Thyroid gland (tissue), 7 donors: ENCODE measurements around the genes CLIP2 and GTF2IRD1.

GRCh38 chr7:73668406-73669210 is 977 bp downstream of the VPS37D start:
- PRO-cap, 2 experiments: no peak in any of the 2 experiments
- RAMPAGE, long total RNA, 5 experiments: no peak in any of the 5 experiments

GRCh38 chr7:73734477-73735509 is 3.8 kb downstream of the ABHD11 start:
- PRO-cap, 2 experiments: peak in 1 of 2 experiments; most common plus-strand start chr7:73735239 (in 1); most common minus-strand start chr7:73735136 (in 1)
- RAMPAGE, long total RNA, 5 experiments: no peak in any of the 5 experiments

- PRO-cap, 2 experiments: no peak in any of the 2 experiments
- RAMPAGE, long total RNA, 5 experiments: no peak in any of the 5 experiments
These were observed 11.3 kb upstream of the ABHD11 start for GRCh38 chr7:73749693-73750595.

DNA sequence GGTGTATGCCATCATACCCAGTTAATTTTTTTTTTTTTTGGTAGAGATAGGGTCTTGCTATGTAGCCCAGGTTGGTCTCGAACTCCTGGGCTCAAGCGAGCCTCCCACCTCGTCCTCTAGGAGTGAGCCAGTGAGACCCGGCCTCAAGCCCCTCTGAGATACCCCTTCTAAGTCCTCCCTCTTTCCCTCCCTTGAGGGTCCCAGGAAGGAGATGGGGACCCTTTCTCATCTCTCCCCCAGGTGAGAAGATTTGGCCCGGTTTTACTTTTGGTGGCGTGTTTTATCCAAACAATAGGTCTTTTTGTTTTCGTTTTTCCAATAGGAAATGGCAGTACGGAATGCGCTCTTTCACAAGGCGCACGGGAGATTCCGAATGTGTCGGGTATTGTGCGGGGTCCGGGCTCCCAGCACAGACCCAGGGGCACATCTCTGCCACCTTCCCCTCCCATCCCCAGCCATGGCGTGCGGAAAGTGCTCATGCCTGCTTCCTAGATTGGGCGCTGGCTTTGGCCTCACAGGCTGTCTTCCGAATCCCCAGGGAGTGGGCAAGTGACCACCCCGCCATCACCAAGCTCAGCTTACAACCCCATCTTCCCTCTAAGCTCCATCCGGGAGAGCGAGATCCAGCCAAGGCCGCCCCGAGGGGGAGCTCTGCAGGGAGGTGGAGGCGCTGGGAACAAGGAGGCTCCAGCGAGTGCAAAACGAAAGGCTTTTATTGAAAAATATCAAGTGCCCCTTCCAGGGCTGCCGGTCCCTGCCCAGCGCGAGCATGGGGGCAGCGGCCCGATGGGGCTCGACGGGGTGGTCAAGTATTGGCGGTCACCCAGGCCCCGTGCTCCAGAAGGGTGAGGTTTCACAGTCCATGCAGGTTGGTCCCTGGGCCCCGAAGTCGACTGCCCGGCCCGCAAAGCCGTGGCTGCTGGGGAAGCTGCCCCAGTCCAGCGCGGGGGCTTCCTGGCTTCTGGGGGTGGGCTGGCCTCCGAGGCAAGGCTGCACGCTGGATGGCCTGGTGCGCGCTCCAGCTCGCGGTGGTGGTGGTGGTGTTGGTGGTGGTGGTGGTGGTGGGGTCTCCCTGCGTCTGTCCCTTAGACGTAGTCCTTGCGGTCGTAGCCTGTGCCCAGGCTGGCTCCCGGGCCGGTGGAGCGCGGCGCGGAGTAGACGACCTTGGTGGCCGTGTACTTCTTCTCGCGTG is 1.4 kb downstream of the CLDN3 start:
- PRO-cap, 2 experiments: peak in 2 of 2 experiments; most common plus-strand start position 328 of the sequence (in 1)
- RAMPAGE, long total RNA, 5 experiments: no peak in any of the 5 experiments

DNA sequence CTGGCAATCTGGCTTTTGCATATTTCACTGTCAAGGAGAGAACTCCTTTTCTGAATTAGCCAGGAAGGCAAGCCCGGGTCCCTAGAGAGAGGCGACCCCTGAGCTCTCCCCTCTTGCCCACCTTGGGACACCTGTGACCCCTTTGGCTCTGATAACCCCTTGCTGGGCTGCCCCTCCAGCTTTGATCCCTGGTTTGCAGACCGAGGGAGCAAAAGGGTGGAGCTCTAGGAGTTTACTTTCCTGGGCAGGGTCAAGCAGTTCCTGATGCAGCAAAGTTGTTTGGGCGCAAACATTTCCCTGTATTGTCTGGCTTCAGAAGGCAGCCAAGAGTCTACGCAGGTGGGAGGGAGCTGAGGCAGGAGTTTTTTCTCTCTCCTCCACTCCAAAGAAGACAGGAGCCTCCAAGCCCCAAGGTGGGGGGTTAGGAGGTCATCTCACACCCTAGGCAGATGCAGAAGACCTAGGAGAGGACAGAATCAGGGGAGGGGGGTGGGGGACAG is 20.4 kb downstream of the TMEM270 start:
- PRO-cap, 2 experiments: peak in 1 of 2 experiments; most common plus-strand start position 315 of the sequence (in 1); most common minus-strand start position 187 of the sequence (in 1)
- RAMPAGE, long total RNA, 5 experiments: no peak in any of the 5 experiments

- PRO-cap, 2 experiments: no peak in any of the 2 experiments
- RAMPAGE, long total RNA, 5 experiments: no peak in any of the 5 experiments
These were observed 15.0 kb upstream of the ELN start for GRCh38 chr7:74012915-74013370.

- PRO-cap, 2 experiments: peak in 1 of 2 experiments; most common plus-strand start chr7:74027053 (in 1)
- RAMPAGE, long total RNA, 5 experiments: no peak in any of the 5 experiments
These were observed 1.3 kb upstream of the ELN start for GRCh38 chr7:74026540-74027206.

DNA sequence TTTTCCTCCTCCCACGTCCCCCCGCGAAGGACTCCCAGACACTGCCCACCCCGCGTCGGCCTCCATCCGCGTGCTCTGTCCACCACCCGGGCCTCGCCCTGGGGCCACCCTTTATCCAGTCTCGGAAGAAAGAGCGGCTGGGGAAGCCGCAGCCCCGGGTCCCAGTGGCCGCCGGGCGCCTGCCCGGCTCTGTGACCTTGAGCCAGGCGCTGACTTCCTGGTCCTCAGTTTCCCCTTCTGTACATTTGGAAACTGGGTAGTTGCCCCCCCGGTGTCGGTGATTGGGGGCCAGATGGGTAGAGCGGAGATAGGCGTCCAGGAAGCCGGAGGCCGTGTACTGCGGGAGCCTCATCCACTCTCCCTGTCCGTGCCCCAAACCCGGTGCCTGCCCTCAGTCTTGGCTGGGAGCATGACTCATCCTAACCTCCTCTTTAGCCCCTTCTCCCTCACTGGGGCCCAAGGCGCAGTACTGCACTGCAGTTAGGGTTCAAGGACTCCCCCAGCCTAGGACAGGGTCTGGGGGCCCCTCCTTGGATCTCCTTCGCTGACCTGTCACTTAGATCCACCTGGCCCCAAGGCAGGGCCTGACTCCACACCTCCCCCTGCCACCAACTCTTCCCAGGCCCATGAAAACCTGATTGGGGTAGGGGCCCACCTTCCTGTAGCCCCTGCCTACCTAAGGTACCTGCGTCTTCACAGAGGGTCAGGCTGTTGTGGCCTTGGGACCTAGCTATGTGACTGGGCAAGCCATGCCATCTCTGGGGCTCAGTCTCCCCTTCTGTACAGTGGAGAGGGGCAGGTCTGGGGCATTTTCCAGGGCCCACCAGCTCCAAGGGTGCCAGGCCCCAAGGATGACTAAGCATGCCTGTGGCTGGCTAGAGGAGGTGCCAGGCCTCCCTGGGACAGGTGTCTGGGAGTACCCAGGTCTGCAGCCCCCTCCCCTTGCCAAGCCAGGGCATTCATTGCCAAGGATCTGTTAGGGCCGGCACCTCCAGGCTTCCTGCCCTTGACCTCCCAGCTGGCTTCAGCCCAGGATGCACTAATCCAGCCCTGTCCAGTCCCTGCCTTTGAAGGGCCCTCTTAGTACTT is 1.0 kb downstream of the LIMK1 start:
- PRO-cap, 2 experiments: peak in 1 of 2 experiments; most common minus-strand start position 403 of the sequence (in 1)
- RAMPAGE, long total RNA, 5 experiments: no peak in any of the 5 experiments

DNA sequence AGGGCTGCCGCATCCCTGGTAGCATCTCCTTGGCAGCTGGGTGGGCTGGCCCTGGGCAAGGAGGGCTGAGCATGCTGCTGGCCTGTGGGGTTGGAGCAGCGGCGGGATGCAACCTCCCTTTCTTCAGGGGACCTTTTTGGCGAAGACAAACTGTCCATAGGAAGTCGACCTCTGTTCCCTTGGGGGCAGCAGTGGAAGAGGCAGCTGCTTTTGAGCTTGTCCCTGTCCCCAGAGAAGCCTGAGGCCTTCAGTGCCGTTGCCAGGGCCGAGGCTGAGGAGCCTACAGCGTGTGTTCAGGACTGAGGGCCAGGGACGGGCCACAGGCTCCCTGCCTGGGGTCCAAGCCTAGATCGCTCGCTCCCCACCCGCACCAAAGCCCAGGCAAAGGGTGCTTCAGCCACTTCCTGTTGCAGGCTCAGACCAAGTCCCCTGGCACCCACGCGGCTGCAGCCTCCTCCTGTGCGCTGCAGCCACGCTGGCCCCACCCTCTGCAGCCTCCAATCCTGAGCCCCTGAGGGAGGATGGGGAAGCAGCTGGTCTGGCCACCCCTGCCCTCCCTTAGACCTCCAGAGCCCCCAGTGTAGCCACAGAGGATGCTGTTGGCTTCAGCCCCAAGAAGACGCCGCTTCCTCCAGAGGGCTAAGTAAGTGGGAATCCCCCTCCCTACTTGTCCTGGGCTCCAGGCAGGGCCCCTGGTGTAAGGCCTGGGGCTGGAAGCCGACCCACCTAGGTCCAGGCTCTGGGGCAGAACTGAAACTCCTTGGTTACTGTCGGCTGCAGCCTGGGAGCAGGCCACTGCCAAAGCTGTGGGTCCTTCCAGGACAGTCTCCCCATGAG is 9.3 kb downstream of the LIMK1 start:
- PRO-cap, 2 experiments: no peak in any of the 2 experiments
- RAMPAGE, long total RNA, 5 experiments: no peak in any of the 5 experiments

DNA sequence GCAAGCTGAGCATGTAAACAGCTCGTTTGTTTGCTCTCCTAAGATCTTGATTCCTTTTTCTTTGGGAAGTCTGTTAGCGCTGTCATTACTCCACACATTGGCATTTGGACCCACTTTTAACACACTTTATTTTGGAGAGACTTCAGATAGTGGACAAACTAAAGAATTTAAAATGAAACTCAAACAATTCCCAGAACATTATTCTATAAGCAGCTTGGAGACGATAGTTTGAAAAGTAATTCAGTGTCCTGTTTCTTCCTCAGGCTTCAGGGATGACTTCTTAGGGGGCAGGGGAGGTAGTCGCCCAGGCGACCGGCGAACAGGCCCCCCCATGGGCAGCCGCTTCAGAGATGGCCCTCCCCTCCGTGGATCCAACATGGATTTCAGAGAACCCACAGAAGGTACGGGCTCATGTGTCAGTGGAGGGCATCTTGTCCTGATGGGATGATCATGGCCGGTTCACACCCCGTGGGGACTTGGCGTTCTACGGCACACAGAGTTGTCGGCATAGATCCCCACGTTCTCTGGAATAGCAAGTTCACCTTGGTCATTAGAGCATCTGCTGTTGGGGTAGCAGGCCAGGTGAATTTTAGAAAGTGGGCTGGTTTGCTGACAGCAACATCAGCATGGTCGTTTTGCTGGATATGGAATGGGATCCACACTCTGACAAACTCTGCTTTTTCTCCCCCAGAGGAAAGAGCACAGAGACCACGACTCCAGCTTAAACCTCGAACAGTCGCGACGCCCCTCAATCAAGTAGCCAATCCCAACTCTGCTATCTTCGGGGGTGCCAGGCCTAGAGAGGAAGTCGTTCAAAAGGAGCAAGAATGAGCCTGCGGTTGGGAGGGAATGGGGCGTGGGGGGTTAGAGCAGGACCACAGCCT is 15.1 kb upstream of the LAT2 start:
- PRO-cap, 2 experiments: no peak in any of the 2 experiments
- RAMPAGE, long total RNA, 5 experiments: no peak in any of the 5 experiments

- PRO-cap, 2 experiments: no peak in any of the 2 experiments
- RAMPAGE, long total RNA, 5 experiments: no peak in any of the 5 experiments
These were observed 7.8 kb downstream of the LAT2 start for GRCh38 chr7:74217203-74218434.

DNA sequence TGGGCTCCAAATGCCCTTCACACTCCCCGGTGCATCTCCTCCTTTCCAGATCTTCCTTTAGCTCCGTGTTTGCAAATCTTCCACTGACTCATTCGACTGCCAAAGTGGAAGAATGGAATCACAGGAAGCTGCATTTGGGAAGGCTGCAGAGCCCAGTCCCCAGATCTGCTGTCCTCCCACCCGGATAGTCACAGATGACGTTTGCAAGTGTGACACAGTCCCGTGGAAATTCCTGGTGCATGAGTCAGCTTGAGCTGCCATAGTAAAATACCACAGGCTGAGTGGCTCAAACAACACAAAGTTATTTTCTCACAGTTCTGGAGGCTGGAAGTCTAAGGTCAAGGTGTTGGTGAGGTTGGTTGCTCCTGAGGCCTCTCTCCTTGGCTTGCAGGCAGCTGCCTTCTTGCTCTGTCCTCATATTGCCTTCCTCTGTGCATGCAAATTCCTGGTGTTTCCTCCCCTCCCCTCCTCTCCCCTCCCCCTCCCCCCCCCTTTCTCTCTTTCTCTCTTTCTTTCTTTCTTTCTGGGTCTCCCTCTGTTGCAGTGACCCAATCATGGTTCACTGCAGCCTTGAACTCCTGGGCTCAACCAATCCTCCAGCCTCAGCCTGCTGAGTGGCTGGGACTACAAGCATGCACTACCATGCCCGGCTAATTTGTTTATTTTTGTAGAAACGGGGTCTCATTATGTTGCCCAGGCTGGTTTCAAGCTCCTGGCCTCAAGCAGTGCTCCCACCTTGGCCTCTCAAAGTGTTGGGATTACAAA is 9.4 kb upstream of the CLIP2 start:
- PRO-cap, 2 experiments: peak in 2 of 2 experiments; most common plus-strand start position 242 of the sequence (in 1); most common minus-strand start position 59 of the sequence (in 1)
- RAMPAGE, long total RNA, 5 experiments: no peak in any of the 5 experiments

DNA sequence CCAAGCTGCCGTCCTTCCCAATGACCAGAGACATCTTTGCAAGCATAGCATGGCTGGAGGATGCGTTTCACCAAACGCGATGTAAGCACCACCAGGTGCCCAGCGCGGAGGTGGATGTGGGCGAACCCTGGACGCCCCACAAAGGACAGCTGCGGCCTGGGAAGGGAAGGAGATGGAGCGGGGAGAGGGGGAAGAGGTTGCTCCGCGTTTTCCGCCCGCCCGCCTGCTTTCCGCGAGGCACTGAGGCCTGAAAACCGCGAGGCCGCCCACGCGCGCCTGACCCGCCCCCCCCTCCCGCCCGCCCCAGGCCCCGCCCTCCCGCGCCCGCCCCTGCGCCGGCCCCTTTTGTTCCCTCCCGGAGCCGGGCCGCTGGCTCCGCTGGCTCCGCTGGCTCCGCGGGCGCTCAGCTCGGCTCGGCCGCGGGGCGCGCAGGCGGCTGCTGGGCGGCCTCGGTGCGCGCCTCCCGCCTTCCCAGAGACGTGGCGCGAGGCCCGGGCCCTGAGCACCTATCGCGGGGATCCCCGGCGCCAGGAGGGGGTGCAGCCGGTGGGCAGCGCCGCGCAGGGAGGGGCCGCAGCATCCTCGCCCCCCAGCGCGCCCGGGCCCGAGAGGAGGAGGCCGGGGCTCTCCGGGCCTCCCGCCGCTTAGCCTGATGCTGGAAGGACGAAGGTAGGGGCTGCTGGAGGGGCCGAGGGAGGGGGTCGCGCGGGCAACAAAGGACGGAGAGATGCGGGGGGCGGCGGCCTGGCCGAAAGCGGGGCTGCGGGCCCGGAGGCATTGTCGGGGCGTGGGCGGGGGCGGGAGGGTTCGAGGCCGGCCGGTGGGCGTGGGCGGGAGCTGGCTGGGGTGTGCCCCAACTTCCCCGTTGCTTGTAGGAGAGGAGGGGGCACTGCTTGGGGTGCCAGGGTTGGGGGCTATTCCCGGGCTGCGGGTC is at the start of gene CLIP2:
Gene CLIP2, plus strand, starts transcription at position 342 of the 934 bp plus-strand sequence.
- PRO-cap, 2 experiments: peak in 2 of 2 experiments; most common plus-strand start position 372 of the sequence (in 2); most common minus-strand start position 225 of the sequence (in 2)
- RAMPAGE, long total RNA, 5 experiments: no peak in any of the 5 experiments

DNA sequence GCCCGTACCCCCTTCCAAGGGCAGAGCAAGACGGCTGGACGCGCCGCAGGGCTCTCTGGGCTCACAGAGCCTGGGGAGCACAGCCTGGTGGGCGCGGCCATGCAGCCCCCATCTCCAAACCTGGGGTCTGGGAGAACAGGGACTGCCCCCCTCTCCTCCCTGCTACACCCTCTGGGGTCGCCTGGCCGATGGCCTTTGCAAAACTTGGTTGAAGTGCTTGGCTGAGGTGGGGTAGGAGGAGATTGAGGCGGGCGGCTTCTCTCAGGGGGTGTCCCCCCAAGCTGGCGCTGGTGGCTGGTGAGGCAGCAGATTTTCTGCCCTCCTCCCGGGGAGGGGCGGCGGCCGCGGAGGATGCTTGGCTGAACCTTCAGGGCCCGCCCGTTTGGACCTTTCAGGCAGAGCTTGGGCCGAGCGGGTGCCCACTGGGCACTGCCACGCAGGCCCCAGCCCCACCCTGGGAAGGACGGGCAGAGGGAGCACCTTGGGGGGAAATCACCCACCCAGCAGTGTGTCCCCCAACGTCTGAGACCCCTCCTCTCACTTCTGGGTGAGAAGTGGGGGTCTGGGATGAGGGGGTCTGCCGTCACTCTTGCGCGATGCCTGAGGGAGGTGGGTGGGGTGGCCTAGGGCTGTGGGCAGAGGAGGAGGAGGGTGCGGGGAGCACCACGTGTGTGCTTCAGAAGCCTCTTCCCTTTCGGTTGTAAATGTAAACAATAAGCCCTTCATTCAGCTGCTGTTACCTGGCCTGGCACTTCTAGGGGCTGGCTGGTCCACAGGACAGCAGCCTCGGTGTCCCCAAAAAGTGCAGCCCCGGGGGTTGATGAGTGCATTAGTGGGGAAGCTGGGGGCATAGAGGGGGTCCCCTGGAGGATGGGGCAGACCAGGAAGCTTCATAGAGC is 1.1 kb downstream of the CLIP2 start:
- PRO-cap, 2 experiments: peak in 1 of 2 experiments; most common plus-strand start position 398 of the sequence (in 1); most common minus-strand start position 289 of the sequence (in 1)
- RAMPAGE, long total RNA, 5 experiments: no peak in any of the 5 experiments

- PRO-cap, 2 experiments: peak in 2 of 2 experiments; most common minus-strand start chr7:74394856 (in 2)
- RAMPAGE, long total RNA, 5 experiments: no peak in any of the 5 experiments
These were observed 59.0 kb upstream of the GTF2IRD1 start for GRCh38 chr7:74394672-74395210.

GRCh38 chr7:74453265-74454223 is at the start of gene GTF2IRD1:
GTF2IRD1 (plus strand) TSS chr7:74453906.
- PRO-cap, 2 experiments: peak in 2 of 2 experiments; most common plus-strand start chr7:74453663 (in 2); most common minus-strand start chr7:74453927 (in 2)
- RAMPAGE, long total RNA, 5 experiments: start-site peak on the plus strand in 2 of 5 experiments, at chr7:74454008-74454133 at its widest, 81 to 264 reads per replicate

DNA sequence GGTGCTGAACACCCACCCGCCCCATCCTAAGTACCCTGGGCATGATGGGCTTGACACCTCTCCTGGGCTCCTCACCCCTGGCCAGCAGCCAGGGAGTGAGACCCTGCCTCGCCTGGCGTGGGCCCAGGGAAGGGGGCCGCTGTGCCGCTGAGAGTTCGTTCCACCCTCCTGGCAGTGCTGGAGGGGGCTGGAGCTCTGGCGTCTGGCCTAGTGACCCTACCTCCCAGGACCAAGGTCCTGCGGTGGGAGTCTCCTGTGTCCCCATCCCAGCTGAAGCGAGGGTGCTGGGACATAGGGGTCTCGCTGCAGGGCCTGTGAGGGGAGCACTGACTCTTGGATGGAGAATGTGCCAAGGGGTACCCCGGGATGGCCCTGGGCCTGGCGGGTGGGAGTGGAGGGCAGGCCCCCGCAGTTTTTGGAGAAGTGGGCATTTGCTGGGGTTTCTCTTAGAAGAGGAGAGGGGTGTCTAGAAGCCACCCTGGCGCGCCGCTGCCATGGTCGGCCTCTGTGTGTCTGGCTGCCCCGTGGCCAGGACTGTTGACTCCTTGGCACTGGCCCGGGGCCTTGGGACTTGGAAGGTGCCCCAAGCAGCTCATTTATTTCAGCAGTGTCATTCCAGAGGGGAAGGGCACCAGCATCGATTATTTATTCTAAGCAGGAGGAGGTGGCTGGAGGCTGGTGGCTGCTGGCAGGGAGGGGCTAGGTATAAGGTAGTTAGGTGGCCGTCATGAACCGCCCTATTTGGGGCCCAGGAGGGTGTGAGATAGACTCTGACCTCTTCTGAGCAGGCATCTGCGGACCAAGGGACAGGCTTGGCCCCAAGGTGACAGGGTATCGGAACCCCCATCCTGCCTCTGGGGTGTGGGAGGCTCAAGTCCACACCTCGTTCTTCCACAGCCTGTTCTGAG is 1.4 kb downstream of the GTF2IRD1 start:
- PRO-cap, 2 experiments: peak in 2 of 2 experiments; most common plus-strand start position 607 of the sequence (in 1); most common minus-strand start position 539 of the sequence (in 2)
- RAMPAGE, long total RNA, 5 experiments: no peak in any of the 5 experiments

- PRO-cap, 2 experiments: no peak in any of the 2 experiments
- RAMPAGE, long total RNA, 5 experiments: no peak in any of the 5 experiments
These were observed 22.9 kb downstream of the GTF2IRD1 start for GRCh38 chr7:74476519-74477121.

DNA sequence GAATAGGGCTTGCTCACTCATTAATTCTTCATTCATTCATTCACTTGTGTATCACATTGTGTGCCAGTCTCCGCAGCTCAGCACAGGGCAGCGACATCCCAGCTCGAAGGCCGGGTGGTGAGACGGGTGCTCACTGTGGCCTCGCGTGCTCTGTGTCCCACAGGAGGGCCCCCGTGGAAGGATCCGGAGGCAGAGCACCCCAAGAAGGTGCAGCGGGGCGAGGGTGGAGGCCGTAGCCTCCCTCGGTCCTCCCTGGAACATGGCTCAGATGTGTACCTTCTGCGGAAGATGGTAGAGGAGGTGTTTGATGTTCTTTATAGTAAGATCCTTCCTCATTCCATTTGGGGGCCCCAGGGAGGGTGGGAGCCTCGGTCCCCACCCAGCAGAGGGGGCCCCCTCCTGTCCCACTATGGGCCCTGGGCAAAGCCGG is 61.6 kb downstream of the GTF2IRD1 start:
- PRO-cap, 2 experiments: no peak in any of the 2 experiments
- RAMPAGE, long total RNA, 5 experiments: no peak in any of the 5 experiments

DNA sequence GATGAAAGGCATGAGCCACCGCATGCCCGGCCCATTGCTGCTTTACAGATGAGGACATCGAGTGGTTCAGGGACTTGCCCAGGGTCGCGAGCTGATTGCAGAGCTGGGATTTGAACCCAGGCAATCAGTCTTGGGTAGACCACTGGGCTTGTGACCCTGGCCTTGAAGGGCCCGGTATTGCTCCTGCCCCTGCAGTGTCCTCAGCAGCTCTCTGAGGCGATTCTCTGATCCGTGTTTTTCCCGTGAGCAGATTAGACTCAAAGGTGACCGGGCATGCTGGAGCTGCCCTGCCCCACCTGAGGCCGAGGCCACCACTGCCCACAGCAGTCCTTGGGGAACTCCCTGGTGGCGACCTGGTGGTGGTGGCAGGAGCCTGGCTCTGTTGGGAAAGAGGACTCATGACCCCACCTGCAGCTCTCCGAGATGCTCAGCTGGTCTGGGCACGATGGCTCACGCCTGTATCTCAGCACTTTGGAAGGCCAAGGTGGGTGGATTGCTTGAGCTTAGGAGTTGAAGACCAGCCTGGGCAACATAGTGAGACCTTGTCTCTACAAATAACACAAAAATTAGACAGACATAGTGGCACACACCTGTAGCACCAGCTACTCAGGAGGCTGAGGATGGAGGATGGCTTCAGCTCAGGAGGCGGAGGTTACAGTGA is 76.1 kb upstream of the GTF2I start:
- PRO-cap, 2 experiments: peak in 1 of 2 experiments; most common minus-strand start position 213 of the sequence (in 1)
- RAMPAGE, long total RNA, 5 experiments: no peak in any of the 5 experiments